ENCODE measurements around a stretch of chr13.

DNA sequence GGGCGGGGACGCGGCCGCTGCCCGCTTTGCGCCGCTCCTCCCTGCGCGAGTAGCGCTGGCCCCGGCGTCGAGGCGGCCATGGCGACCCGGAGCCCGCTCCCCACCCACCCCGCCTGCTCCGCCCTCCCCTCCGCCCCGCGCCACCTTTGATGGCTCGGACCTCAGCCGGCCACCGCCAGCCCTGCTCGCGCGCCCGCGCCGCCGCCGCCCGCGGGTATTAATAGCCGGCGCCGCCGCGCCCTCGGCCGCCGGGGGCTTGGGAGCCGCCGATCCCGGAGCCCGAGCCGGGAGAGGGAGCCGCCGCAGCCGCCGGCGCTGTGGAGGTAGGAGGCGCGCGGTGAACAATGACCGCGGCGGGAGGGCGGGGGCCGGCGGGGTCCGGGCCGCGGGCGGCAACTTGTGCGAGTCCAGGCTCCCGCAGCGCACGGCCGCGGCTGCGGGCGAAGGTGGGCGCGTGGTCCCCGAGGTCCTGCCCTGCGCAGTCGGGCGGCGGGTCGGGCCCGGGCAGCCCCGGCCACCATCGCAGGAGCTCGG is 343 bp downstream of the FARP1 start:
- PRO-cap: bidirectional peak, plus-strand start at position 245 of the sequence, minus-strand start at position 47 of the sequence

GRCh38 chr13:98144344-98144689 is 1.4 kb downstream of the FARP1 start:
- PRO-cap: no peak

GRCh38 chr13:98213963-98214736 is 37.1 kb upstream of the RNF113B start:
- PRO-cap: no peak

DNA sequence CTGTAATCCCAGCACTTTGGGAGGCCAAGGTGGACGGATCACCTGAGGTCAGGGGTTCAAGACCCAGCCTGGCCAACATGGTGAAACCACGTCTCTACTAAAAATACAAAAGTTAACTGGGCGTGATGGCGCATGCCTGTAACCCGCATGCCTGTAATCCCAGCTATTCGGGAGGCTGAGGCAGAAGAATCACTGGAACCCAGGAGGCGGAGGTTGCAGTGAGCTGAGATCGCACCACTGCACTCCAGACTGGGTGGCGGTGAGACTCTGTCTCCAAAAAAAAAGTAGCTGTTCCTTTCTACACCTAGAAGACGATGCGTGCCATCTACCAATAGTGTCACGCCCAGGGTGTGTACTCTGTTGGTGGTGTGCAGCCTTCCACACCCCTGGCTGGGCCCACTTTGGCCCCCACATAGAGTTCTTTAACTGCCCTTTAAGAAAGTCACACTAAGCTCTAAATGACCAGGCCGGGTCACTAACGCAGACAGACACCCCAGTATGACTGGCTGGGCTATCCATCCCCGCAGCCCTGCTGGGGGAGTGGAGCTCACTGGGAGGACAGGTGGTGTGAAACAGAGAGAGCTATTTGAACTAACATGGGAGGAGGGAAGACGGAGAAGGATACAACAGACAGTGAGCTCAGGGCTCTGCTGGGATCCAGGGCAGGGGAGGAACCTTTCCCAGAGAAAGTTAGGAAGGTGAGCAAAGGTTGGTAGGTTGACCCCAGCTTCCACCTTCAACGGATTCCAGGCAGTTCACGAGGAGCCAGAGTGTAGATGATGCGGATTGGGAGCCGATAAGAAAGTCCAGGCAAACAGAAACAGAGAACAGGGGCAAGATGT is 70.1 kb upstream of the RNF113B start:
- PRO-cap: no peak

DNA sequence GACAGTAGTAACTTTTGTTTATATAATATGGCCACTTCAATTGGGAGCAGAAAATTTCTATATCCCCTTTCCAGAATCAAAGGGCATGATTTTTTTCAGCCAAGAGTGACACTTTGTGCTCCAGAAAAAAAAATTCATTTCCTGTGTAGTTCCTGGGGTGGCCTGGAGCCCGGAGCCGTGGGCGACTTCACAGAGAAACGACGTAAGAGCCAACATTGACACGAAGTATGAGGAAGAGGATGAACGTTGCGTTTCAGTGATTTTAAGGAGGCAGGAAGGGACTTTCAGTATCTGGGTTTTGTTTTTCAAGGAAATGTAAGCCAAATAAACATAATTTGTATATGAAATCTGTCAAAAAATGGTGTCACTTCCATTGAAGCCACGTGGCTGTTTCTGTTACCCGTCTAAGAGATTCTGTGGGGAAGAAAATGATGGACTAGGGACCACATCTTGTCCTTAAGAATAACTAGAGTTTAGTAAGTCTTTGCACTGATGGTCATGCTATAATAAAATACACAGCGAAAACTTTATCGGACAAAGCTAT is 187.5 kb downstream of the STK24 start:
- PRO-cap: no peak

GRCh38 chr13:98443111-98443706 is 133.7 kb downstream of the STK24 start:
- PRO-cap: no peak

DNA sequence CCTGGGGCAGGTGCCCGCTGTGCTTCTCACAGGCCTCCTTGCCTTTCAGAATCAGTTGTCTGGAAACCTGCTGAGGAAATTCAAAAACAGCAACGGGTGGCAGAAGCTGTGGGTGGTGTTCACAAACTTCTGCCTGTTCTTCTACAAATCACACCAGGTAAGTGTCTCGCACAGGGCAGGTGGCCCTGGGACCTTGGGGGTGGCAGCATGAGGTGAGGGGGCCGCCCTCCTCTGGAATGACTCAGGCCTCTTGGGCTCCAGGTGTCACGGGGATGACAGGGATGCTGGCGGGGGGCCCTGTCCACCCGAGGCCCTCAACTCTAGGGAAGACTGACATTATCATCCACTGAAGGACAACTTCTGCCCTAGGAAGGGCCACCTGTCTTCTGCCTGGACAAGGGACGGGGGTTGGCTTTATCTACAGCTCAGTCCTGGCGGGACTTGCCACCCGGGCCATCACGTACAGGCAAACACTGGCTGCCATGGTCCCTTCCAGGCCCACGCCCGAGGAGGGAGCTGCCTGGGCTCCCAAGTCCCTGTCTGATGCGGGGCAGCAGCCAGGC is 130.8 kb downstream of the STK24 start:
- PRO-cap: no peak

GRCh38 chr13:98495445-98496703 is 81.0 kb downstream of the STK24 start:
- PRO-cap: bidirectional peak, plus-strand start at chr13:98496492, minus-strand start at chr13:98496313

DNA sequence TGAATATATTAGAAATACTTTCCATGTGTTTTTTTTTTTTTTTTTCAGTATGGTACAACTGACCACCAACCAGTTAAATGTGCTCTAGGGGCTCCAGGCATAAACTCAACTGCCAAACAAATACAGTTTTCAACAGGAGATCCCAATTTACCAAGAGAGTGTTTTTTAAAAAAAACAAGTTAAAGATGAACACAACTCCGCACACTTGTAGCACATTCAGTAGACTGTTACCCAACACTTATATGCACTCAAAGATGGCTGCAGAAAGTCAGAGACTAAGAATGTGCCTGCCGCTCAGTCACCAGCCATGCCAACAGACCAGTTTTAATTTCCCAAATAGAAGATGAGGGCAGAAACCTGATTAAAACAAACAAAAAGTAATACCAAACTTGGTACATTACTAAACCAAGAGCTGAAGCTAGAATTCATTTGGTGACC is 73.9 kb downstream of the STK24 start:
- PRO-cap: unidirectional peak, plus-strand start at position 271 of the sequence

- PRO-cap: no peak
Observed at GRCh38 chr13:98512488-98513173, 64.3 kb downstream of the STK24 start.

GRCh38 chr13:98521534-98522543 is 55.1 kb downstream of the STK24 start:
- PRO-cap: no peak

GRCh38 chr13:98577179-98578349 is 657 bp upstream of the STK24 start:
- PRO-cap: bidirectional peak, plus-strand start at chr13:98577228, minus-strand start at chr13:98577089; unidirectional peak, minus-strand start at chr13:98577906

GRCh38 chr13:98751856-98752521 is 483 bp downstream of the SLC15A1 start:
- PRO-cap: no peak

DNA sequence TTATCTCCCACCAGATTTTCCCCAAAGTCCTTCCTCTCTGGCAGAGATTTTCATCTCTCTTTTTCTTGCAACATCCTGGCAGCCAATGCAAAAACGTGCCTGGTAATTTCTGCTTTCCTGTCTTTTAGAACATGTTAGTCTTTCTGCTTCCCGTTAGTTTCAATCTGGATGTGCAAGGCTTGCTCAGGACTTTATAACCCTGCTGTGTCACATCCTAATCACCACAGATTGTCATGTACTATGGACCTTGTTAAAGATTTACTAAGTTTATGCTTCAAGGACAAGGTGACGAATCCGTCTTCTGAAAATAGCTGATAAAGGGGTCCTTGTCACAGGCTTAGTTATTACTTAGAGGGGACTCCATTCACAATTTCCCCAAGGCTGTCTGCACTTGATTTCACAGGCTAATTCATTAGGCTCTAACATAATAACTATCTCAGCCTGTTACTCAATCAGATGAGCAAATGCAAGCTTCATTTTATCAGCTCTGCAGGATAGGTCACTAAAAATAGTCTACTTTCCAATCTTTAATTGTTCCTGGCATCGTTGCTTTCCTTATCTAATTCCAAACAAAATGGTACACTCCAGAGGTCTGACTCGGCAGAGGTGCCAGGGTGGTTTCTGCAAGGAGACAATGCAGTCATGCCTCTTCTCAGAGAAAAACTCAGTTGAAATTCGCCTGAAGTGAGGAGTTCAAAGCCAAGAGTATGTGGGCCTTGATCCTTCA is 69.6 kb upstream of the SLC15A1 start:
- PRO-cap: no peak

- PRO-cap: no peak
Observed at GRCh38 chr13:98963191-98963623, 14.7 kb downstream of the DOCK9 start.

DNA sequence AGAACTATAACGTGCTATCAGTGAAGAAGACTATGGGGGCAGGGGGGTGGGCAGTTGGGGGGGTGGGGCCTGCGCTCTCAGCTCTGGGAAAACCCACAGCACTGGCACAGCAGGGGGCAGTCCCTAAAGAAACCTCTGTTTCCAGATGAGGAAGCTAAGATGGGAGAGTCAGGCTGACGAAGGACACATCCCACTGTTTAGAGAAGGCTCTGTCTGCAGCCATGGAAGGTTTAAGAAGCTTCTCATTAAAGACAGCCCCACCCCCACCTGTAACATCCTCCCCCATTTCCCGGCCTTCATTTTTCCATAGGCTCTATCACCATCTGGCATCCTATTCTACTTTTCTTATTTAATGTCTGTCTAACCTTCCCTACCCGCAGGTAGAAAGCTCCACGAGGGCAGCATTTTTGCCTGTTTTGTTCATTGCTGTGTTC is 7.2 kb upstream of the DOCK9 start:
- PRO-cap: no peak

DNA sequence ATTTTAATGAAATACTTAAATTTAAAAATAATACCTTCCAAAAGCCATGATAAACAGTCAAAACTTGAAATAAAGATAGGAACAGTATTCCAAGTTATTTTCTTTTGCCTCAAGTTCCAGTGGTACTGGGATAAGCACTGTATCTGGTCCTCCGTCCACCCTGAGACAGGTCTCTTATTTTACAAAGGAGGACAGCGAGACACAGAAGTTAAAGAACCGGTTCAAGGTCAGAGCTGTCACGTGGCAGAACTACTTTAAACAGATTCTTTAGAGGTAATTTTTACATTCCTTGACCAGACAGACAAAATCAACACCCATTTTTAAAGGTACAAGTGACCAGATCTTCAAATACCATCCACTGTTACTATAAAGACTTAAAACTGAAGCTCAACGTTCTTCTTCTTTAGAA is 10.4 kb upstream of the DOCK9 start:
- PRO-cap: no peak

GRCh38 chr13:99002024-99002742 is 24.3 kb upstream of the DOCK9 start:
- PRO-cap: no peak

DNA sequence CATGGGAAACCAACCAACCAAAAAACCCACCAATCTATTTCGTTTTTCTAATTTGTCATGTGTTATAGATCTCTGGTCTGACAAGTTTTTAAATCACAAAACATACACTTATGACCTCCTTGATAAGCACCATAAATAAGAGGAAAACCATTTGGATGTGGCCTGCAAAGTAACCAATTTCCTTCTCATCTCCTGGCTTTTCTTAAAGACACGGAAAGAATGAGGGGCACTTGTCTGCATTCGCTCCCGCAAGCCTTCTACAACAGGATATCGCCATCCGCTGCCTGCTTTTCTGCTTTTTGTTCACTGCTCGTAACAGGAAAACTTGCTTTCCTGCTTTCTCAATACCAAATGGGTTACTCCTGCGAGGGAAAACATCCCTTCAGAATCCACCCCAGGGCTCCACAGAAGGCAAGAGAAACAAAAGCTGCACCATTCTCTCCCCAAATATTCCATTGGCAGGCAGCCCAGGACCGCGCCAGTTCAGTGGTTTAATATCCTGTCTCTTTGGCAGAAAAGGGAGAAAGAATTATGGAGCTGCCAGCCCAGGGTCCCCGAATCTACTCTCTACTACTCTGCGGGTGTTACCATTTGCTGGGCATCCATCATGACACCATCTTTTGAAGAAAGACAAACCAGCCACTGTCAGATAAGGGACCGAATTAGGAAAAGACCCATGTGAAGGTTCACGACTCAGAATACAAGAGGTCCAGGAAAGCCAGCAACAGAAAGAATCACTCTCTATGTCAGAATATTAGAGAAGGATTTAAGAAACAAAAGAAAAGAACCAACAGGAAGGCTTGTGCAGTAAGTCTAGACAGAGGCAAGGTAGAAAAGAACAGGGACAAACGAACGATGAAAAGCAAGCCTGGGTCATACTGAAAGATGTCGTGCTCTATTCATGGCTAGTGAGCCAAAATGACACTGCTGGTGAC is 84.8 kb upstream of the DOCK9 start:
- PRO-cap: no peak

- PRO-cap: no peak
Observed at GRCh38 chr13:99196858-99197185, 3.8 kb upstream of the UBAC2 start.